SJCRH30 (cell line): ENCODE results near the genes ARHGEF5, NOBOX and ZNF425.

- RAMPAGE, long total RNA: no peak
Measured at GRCh38 chr7:144355332-144355690, at the start of gene ARHGEF5. Gene ARHGEF5 (plus strand): TSS chr7:144355402.

DNA sequence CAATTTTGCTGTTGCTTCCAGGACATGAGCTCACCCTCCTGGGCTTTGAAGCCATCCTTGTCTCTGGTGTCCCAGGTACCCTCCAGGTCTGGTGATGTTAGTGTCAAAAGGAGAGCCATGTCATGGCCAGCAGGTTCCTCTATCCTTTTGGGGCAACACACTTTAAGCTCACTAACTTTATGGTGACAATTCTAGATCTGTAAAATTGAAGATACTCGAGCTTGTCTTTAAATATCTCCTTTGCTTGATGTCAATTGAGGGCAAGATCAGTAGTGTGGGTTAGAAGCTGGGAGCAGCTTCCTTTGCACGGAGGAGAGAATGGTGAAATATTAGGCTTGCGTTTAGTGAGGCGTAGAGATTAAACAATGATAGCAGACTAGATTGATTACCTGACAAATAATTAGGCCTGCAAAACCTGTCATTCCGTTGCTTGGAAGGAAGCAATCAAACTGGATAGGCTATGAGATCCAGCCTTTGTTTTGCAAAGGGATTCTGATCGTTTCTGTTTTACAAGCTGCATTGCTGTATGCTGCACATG, at the start of gene NOBOX:
Gene NOBOX, minus strand, starts transcription at position 119 of the 538 bp plus-strand sequence.
- RAMPAGE, long total RNA: no peak

DNA sequence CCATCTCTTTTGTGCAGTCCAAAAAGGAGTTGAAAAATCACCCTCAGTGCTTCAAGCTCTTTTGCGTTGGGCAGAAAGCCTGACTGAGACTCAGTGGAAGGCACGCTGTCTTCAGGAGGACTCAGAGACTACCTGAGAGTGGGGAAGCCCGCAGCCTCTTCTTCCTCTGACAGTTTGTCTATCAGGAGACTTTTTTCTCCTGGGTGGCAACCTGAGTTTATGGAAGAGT, 436.5 kb upstream of the C7orf33 start:
- RAMPAGE, long total RNA: no peak

DNA sequence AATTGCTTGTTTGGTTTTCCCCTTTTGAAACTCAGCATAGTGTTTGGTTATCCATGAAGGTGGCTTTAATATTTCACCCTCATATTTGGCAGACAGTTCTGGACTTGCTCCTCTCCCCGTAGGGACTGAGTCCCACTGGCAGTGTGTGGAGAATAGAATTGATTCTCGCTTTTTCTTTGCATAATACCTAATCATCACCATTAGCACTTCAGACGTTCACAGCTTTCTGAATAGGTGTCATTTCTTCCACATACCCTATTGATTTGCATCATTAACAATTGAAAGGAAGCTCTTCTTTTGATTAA, 250.2 kb upstream of the C7orf33 start:
- RAMPAGE, long total RNA: no peak

GRCh38 chr7:148622835-148623377, 32.3 kb downstream of the C7orf33 start:
- RAMPAGE, long total RNA: no peak

DNA sequence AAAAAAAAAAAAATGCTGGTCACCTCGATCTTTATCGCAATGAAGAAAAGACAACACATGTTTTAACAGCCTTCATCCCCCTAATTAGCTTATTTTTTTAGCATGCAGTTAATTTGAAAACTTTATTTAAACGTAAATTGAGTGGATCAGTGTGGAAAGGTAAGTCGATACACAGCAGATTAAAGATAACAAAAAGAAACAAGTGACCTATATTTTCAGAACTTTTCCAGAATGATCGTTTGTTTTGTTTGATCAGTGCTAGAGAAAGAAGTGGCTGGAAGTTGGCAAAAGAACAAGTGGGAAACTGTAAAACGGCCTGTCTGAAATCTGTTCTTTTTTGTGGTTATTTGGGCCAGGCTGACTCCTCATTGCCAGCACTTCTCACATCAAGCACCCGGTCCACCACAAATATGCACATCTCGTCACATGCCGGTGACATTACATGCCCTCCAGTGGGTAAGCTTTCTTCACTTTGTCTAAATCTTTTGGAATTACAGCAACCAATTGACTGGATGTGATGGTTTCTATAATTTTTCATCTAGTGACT, 33.1 kb downstream of the C7orf33 start:
- RAMPAGE, long total RNA: no peak

- RAMPAGE, long total RNA: no peak
Measured at GRCh38 chr7:148809552-148810403, 74.3 kb downstream of the EZH2 start.

DNA sequence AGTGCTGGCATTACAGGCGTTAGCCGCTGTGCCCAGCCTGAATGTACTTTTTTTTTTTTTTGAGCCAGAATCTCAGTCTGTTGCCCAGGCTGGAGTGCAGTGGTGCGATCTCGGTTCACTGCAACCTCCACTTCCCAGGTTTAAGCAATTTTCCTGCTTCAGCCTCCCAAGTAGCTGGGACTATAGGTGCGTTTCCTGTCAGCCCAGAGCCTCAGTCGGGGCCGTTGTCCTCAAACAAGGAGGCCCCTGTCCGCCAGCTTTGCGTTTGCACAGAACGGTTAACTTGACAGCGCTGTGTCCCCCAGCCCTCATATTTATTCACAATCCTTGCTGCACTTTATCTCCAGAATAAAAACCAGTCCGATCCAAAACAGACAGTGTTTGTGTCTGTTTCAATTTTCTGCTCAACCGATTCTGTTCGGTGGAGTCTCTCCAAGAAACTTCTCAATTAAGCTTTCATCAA, 64.5 kb downstream of the PDIA4 start:
- RAMPAGE, long total RNA: no peak

- RAMPAGE, long total RNA: no peak
Measured at GRCh38 chr7:148979693-148980250, 48.5 kb downstream of the PDIA4 start.

- RAMPAGE, long total RNA: no peak
Measured at GRCh38 chr7:149126138-149126535, at the start of gene ZNF425. Gene ZNF425 (minus strand): TSS chr7:149126324.

GRCh38 chr7:149145053-149146017, 1.9 kb upstream of the ZNF398 start:
- RAMPAGE, long total RNA: no peak

DNA sequence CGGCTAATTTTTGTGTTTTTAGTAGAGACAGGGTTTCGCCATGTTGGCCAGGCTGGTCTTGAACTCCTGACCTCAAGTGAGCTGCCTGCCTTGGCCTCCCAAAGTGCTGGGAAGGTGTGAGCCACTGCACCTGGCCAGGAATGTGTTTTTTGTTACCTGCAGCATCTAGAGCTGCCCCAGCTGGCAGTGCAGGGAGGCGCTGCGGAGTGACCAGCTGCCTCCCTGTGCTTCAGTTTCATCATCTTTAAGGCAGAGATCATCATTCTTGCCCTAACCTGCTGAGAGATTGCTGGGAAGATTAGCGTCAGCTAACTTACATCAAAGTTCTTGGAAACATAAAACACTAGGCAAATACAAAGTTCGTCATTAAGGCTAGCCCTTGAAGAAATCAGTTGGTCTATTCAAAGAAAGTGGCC, 2.3 kb downstream of the ZNF282 start:
- RAMPAGE, long total RNA: no peak

GRCh38 chr7:149250146-149250565, 10.7 kb downstream of the ZNF212 start:
- RAMPAGE, long total RNA: no peak

- RAMPAGE, long total RNA: no peak
Measured at GRCh38 chr7:149321243-149321852, 59.4 kb downstream of the ZNF783 start.

DNA sequence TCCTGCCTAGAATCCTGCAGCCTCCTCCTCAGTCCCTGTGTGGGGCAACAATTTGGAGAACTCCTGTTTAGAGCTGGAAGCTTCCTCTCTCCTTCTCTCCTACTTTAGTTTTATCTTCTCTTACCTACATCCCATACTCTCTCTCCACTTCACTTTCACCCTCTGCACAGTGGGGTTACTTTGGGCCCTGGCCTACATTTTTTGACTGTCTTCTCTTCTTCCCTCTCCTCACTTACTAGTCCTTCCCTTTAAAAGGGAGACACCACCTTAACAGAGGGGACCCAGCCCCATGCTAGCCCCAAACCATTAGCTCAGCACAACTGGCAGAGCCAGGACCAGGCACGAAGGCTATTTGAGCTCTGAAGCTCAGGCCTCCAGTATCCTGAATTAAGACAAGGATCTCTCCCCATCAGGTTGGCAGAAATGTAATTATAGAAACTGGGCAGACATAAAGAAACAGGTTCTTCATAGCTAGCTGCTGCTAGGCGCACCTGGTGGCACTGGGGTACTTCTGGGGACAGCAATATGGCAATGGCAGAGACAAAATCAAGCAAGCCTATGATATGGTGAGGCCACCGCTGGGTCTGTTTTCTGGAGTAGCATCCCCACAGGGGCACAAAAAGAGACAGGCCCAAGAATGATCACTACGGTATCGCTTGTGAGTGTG, 100.4 kb upstream of the KRBA1 start:
- RAMPAGE, long total RNA: no peak

DNA sequence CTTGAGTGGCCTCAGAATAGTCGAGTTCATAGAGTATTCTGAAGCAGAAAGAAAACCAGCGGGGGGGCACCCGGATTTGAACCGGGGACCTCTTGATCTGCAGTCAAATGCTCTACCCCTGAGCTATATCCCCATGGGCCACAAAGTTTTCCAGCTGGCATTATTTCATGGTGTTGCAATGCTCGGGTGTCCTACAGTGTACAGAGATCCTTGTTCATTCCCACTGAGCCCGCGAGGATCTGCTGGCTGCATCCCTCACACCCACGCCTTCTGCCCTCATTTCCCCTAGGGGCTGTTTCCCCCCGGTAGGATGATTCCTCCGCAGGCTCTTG, 23.7 kb upstream of the KRBA1 start:
- RAMPAGE, long total RNA: no peak

GRCh38 chr7:149725506-149726023, 10.8 kb downstream of the KRBA1 start:
- RAMPAGE, long total RNA: no peak

GRCh38 chr7:149854709-149855262, 16.6 kb downstream of the ZNF862 start:
- RAMPAGE, long total RNA: no peak

GRCh38 chr7:149869895-149870613, 3.7 kb upstream of the ATP6V0E2 start:
- RAMPAGE, long total RNA: no peak

DNA sequence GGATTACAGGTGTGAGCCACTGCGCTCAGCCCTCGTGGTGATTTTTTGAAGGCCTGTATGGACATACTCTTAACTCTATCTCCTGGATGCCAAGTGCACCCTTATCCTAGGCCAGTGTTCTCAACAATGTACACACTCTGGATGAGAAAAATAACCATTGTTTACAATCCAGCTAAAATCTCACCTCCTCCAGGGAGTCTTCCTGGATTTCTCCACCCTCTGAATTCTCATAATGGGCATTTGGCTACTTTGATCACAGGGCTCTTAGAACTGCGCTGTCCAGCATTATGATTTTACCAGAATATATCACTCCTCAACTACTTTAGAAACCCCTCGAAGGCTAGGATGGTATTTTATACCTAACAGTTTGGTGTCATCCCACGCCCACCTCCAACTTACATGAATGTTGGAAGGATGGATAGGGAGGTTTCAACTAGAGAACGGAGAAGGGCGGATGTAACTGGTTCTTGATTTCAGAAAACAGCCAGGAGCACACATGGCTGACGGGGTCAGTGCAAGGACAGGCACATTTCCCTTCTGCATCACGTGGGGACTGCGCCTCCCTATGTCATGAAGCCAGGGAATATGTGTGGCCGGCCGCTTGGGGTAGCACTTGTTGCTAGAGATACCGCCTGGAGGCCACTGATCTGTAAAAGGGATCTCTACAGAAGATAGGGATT, 1.3 kb upstream of the ATP6V0E2 start:
- RAMPAGE, long total RNA: no peak